Zone of skin (tissue), 1 donor: ENCODE measurements around the genes SIGMAR1, NPR2 and OR13J1.

GRCh38 chr9:34375918-34376794, 542 bp downstream of the MYORG start:
- RRBS, result 3% methylated on average over 4 of the region's 38 CpGs

GRCh38 chr9:34560190-34560736, 29.3 kb downstream of the CNTFR start:
- RRBS, result no CpG with 5 or more reads among the region's 6 CpGs

DNA sequence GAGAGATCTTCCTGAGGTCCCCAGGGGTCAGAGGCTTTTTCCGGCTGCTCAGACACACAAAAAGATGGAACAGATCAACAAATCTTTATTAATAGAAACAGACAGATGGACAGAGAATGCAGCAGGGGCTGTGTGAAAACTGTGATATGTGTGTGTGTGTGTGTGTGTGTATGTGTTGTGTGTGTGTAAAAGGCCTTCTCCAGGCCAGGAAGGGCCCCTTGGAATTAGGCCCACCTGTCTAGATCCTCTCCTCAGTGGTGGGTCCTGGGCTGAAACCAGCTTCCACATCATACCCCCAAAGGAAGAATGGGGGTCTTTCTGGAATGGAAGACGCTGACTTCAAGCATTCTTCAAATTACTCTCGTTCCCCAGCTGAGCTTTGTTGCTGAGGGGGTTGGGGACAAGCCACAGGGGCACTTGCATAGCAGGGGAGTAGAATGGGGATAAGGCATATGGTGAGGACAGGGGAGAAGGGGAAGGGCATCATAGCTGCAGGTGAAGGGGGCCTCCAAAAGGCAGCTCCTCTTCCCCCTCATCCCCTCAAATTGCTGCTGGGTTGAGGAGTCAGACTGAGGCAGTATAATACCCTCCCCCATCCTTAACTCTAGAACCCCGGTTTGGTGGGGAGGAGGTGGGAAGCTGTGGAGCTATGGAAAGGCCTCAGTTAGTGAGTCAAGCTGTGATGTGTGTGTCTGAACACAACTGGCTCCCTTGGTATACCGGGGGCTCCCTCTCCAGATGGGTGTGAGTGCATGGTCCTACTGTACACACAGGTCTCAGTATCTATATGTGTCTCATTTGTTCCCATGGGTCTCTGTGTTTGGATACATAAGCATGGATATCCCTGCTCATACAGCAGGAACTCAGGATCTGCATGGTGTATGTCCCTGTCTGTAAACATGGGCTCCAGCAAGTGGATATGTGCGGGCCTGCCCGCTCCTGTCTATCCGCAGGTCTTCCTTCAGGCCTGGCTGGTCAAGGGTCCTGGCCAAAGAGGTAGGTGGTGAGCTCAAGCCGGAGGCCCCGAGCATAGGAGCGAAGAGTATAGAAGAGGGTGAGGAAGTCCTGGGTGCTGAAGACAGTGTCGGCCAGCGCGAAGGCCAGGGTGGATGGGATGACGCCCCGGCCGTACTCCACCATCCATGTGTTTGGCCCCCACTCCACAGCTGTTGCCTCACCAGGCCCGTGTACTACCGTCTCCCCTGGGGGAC, 2.5 kb downstream of the SIGMAR1 start:
- RRBS, result 90% methylated on average over 9 of the region's 19 CpGs

- RRBS, result 1% methylated on average over 26 of the region's 95 CpGs
Measured at GRCh38 chr9:34637181-34638345, at the start of gene SIGMAR1. Gene SIGMAR1, minus strand, starts transcription at chr9:34637787.

GRCh38 chr9:34993537-34994334, 4.2 kb downstream of the DNAJB5 start:
- RRBS, result no CpG with 5 or more reads among the region's 9 CpGs

GRCh38 chr9:35060619-35061298, 11.7 kb downstream of the VCP start:
- RRBS, result no CpG with 5 or more reads among the region's 11 CpGs

- RRBS, result no CpG with 5 or more reads among the region's 9 CpGs
Measured at GRCh38 chr9:35162424-35162865, 636 bp downstream of the UNC13B start.

DNA sequence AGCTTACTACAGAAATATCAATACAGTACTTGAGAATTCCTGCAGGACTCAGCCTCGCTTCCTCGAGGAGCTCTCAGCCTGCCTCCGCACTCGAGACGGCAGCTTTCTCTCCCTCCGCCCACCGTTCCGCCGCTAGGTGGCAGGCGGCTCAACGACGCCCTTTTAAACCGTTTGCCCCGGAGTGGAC, 1.3 kb upstream of the TESK1 start:
- RRBS, result no CpG with 5 or more reads among the region's 14 CpGs

- RRBS, result no CpG with 5 or more reads among the region's 21 CpGs
Measured at GRCh38 chr9:35606639-35607730, 1.9 kb downstream of the TESK1 start.

DNA sequence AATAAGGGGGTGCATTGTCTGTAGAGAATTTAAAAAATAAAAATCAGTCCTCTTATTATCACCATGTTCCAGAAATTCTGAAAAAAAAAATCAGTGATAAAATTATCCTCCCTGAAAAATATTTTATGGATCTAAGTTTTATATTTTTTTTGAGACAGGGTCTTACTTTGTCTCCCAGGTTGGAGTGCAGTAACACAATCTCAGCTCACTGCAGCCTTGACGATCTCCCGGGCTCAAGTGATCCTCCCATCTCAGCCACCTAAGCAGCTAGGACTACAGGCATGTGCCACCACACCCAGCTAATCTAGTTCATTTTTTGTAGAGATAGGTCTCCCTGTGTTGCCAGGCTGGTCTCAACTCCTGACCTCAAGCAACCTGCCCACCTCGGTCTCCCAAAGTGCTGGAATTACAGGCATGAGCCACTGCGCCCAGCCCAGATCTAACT, 1.1 kb upstream of the SIT1 start:
- RRBS, result no CpG with 5 or more reads among the region's 4 CpGs

DNA sequence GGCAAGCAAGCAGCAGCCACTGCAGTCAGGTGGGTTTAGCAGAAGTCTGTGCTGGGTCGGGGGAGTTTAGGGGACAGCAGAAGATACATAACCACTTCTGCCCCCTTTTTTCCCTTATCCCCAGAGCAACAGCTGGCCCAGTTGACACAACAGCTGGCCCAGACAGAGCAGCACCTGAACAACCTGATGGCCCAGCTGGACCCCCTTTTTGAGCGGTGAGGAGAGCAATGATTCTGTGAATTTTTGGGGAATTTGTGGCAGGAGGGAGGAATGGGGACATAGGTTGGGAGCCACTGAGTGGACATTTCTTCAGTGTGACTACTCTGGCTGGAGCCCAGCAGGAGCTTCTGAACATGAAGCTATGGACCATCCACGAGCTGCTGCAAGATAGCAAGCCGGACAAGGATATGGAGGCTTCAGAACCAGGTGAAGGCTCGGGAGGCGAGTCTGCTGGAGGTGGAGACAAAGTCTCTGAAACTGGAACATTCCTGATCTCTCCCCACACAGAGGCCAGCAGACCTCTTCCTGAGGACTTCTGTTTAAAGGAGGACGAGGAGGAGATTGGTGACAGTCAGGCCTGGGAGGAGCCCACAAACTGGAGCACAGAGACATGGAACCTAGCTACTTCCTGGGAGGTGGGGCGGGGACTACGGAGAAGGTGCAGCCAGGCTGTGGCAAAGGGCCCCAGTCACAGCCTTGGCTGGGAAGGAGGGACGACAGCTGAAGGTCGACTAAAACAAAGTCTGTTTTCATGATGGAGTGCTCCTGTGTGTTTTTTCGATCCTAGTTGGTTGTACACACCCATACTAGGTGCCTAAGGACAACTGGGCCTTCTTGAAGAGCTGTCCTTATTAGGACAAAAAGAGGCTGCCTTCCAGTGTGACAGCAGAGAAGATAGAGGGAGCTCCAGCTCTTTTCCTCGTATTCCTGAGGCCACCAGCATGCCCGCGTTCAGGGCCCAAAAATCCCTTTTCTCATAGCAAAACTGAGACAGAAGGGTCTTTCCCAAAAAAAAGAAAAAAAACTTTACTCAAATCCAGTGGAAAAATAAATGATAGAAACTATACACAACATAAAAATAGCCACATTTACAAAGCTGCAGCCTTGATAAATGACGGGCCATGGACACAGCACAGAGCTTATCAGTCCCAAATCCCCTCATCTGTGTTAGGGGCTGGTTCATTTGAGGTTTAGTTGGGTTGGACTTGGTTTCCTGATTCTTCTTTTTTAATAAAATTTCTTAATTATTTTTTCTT, 2.8 kb downstream of the CCDC107 start:
- RRBS, result no CpG with 5 or more reads among the region's 16 CpGs

GRCh38 chr9:35661689-35662360, 3.2 kb downstream of the ARHGEF39 start:
- RRBS, result no CpG with 5 or more reads among the region's 3 CpGs

DNA sequence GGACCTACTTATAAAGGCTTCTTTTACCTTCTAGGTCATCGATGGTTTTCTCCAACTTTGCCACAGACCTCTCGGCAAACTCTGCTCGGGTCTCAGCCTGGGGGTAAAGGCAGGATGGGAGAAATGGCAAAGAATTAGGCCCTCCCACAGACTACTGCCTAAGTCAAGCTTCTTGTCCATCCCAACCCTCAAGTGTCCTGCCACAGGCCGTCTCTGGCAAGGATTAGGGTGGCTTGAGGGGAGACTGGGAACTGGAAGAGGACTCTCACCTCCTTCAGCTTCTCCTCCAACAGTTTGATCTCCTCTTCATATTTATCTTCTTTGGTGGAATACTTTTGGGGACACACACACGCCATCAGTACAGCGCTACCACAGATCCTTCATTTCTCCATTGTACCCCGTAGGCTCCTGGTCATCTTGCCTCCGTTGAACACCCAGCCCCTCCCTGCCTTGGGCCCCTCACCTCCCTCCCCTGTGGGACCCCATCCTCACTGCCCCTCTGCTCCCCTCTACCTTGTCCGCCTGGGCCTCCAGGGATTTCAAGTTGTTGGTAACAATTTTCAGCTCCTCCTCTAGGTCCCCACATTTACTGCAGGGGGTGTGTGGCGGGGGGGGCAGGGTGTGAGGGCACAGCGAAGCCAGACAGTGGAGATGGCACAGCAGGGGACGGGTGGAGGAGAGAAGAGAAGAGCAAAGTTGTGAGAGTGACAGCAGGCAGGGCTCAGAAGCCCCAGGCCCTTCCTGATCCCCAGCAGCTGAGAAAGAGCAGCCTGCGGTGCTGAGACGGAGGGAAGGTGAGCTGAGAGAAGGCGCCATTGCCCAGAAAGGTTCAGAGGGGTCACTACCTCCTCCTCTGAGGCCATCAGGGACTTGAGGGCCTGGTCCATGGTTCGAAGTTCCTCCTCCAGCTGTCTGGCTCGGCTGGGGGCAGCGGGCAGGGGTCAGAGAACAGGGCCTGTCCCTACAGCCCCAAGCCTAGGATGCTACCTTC, 5.2 kb downstream of the TPM2 start:
- RRBS, result no CpG with 5 or more reads among the region's 18 CpGs

GRCh38 chr9:35697885-35698989, 8.5 kb upstream of the TPM2 start:
- RRBS, result no CpG with 5 or more reads among the region's 19 CpGs

- RRBS, result no CpG with 5 or more reads among the region's 6 CpGs
Measured at GRCh38 chr9:35721898-35722297, 10.1 kb downstream of the TLN1 start.

DNA sequence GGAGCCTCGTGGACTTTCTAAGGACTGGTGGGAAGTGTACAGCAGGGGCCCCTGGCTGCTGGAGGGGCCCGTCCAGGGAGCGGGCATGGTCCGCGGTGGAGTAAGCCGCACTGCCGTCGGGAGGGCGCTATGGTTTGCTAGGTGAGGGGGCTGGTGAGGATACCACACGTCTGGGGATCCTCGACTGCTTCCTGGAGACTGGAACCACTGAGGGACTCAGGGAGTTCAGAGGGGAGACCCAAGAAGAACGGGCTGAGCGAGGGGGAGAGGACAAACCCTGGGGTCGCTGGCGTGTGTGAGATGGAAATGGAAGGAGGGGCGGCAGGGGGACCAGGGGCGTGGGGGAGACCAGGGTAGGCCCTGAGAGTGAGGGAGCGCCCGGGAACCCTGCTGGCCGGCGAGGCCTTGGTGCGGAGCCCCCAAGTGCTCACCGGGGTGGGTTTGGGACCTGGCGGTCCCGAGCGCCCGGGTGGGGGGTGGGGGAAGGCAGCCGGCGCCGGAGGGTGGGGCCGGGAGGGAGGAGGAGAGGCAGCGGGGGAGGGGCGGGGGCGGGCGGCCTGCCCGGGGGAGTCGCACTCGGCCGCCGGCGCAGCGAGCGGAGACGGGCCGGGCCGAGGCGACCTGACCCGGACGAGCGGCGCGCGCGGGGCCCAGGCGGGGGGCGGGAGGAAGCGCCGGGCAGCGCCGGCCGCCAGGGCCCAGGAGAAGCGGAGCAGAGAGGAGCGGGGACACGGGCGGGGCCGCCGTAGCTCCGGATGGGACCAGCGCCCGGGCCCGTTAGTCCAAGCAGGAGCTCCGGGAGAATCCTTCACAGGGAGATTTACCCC, at the start of gene NPR2:
NPR2 (plus strand) TSS at position 566 of the 827 bp plus-strand sequence.
- RRBS, result 7% methylated on average over 32 of the region's 72 CpGs

- RRBS, result no CpG with 5 or more reads among the region's 4 CpGs
Measured at GRCh38 chr9:35848046-35848727, 19.2 kb downstream of the TMEM8B start.

- RRBS, result no CpG with 5 or more reads among the region's 6 CpGs
Measured at GRCh38 chr9:35870263-35870632, at the start of gene OR13J1. Gene OR13J1, minus strand, starts transcription at chr9:35870401.

DNA sequence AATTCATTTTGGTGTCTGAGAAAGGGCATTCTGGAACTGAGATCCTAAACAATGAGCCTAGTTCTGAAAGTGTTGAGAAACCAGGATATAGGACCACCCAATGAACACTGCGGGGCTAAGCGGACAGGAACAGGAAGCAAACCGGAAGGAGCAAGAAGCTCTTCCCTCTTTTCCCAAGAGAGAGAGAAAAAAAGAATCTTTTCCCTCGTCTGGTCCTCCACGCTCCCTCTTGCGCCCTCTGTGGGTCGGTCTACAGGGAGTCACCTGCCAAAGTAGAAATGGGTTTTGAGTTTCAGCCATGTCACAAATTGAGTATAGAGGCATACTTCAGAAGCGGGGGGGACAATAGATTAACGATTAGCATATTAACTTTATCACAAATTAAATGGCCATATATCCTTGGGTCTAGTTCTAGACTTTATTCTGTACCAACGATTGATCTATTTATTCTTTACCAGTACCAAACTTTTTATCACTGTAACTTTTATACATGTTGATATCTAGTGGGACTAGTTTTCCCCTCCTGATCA, 12.2 kb downstream of the OR2S2 start:
- RRBS, result no CpG with 5 or more reads among the region's 10 CpGs

GRCh38 chr9:36902017-36902401, 132.1 kb downstream of the PAX5 start:
- RRBS, result no CpG with 5 or more reads among the region's 4 CpGs